Right cardiac atrium (tissue), 1 donor: ENCODE results near the genes SBK1 and IL27.

- PRO-cap = no peak
These were observed 25.5 kb downstream of the KATNIP start for GRCh38 chr16:27575423-27575944.

DNA sequence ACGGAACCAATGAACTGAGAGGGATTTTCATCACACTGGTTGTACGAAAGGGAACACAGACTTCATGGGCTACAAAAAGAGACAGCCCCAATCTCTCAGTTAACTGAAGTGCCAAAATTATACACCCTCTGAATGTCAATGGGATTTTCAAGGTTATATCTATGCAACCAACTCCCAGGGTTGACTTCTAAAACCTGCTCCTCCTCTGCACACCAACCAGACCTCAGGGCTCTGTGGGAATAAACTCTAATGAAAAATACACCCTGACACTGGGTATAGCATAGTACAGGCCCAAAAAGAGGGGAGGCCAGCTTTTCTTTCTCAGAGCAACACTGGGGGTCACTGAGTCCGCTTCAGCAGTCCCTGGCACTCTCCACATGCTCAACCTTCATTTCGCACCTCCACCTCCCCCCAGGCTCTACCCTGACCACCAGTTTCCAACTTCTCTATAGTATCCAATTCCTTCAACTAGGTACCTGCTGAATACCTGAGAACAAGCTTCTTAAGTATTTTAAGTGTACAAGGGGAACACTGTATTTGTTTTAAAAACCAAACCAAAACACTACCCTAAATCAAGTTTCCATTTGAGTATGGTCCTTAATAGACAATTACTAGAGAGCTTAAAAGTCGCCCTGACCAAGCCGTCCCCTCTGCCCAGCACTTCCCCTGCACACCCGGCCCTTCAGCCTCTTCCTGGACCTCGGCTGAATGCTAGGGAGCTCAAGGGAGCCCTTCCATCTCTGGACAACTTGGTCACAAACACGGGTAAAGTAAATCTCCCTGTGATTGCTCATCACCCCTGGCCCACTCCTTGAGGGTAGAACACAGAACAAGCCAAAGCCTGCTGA is 64.7 kb upstream of the GSG1L start:
- PRO-cap = no peak

GRCh38 chr16:28188218-28189103 is 23.3 kb downstream of the XPO6 start:
- PRO-cap = no peak

DNA sequence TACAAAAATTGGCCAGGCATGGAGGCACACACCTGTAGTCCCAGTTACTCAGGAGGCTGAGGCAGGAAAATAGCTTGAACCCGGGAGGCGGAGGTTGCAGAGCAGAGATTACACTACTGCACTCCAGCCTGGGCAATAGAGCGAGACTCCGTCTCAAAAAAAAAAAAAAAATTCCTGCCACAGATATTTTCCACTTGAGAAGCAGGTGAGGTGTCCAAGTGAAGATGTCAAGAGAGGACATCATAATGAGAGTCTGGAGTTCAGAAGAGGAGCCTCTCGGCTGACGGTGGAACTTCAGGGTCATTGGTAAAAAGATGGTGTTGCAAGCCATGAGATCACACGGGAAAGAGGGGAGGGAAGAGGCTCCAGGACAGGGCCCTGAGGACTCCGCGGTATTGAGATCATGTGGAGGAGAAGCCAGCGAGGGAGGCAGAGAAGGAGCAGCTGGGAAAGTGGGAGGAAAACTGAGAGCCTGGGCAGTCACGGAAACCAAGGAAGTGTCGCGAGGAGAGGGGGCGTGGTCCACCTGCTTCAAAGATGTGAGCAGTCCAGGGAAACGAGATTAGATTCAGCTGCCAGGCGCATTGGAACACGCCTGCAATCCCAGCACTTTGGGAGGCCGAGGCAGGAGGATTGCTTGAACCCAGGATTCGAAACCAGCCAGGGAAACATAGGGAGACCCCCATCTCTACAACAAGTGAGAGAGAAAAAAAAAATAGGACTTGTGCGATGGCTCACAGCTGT is 27.7 kb upstream of the SBK1 start:
- PRO-cap = no peak

- PRO-cap = unidirectional peak, plus-strand start at chr16:28292525
These were observed at the start of gene SBK1 for GRCh38 chr16:28292266-28292919. Gene SBK1 (plus strand): TSS chr16:28292525.

DNA sequence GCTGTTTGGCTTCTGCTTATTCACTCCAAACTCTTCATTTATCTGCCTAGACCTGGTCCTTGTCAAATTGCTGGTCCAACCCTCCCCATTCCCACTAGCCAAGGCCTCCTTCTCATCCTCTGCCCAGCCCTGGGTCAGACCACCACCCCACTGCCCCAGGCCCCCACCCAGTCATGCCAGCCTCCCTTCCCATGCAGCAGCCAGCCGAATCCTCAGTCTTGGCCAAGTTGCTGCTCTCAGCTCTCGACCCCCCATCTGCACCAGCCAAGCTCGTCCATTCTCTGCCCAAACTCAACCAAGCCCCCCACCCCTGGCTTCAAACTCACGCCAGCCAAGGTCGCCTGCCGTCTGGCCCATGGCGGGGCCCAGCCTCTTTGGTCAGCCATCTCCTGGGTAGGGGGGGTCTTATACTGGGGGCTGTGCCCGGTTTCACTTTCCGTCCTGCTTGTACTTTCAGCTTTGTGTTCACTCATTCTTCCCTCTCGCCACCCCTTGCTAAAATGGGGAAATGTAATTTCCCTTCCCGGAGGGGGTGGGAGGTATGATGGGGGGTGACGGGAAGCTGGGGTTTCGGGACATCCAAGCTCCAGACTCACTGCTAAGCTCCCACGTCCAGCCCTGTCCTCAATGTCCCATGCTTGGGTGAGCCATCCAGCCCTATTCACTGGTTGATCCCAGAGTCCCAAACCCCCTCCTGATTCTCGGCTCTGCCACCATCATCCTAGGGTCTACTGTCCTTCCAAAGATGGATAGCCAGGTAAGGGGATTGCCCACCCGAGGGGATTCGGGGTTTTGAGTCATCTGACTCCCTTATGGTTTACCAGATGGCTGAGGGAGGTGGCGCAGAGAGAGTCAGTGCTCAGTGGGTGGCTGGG is at the start of gene IL27:
Gene IL27 (minus strand): TSS at position 380 of the 875 bp plus-strand sequence.
- PRO-cap = no peak

GRCh38 chr16:28622603-28623097 is 12.8 kb upstream of the SULT1A1 start:
- PRO-cap = no peak

GRCh38 chr16:28830174-28830854 is 7.5 kb downstream of the ATXN2L start:
- PRO-cap = no peak

DNA sequence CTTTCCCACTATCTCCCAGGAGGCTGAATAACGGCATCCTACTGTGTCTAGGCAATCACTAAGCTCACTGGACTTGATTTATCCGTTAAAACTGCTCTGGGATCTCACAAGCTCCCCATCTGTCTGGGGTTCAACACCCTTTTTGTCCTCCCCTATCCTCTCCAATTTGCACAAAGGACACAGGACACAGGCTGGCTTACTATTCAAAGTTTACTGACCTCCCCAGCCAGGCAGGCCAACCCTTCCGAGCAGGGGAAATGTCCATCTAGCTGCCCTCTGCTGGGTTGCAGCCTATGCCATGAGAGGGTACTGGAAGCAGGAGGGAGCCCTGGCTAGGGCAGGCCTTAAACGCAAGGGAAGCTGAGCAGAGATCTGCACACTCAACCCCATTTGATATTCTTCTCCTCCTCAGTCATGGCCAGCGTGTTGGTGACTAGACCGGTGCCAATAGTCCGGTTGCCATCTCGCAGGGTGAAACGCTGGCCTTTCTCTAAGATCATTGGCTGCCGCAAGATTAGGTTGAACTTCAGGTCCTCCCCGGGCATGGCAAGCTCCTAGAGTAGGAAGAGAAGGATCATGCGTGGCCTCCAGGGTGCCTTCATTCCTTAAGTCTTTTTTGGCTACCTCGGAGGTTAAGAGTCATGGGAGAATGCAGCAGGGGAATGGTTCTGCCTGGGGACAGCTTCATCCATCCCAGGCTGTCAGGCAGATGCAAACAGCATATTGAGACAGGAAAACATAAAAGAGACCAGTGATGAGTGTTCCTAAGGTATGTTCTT is 3.4 kb downstream of the TUFM start:
- PRO-cap = no peak

DNA sequence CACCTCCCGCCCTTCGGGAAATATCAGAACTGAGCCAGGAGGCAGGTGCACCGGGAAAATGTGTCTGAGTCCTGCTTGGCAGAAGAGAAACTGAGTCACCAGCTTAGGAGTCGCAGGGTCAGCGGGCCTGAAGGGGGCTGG is 449 bp downstream of the SH2B1 start:
- PRO-cap = no peak

GRCh38 chr16:28902579-28902980 is 22.5 kb downstream of the RABEP2 start:
- PRO-cap = no peak

- PRO-cap = no peak
These were observed 9.7 kb downstream of the RABEP2 start for GRCh38 chr16:28915309-28915684.

DNA sequence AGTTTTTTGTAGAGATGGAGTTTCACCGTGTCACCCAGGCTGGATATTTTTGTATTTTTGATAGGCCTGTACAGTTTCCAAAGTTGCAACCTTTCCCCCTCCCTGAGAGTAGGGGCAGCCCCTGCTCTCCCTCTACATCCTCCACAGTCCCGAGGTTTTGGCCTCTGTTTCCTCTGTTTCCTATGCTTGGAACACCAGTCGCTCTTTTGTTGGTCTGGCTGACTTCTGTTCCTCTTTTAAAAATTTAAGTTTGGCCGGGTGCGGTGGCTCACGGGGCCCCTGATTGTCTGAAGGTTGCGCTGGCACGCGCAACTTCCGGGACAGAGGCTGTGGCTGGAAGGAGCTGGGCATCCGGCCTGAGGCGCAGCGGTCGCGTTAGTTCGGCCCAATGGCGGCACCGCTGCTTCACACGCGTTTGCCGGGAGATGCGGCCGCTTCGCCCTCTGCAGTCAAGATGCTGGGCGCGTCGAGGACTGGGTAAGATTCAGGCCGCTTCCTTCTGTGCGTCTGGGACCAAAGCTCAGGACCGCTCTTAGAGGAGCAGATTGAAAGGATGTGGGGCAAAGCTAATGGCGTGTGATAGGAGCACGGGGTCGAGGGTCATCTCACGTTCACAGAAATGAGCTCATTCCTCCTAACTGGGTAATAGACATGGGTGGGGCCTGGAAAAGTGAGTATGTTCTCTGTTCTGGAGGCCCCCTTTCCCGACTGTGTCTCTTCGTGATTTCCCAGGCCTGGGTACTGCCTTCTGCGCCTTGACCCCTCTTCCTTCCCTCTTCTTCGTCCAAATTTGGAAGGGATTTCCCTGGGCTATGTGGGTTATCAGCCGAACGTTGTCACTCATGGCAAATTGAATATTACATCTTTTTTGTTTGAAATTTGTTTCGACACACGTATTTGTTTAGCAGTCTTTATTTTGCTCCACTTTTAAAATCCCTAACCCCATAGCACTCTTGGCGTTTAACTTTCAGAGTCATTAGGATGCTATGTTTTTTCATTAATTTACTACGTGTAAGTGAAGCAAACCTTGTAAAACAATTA is 90.1 kb downstream of the LAT start:
- PRO-cap = bidirectional peak, plus-strand start at position 452 of the sequence, minus-strand start at position 289 of the sequence

DNA sequence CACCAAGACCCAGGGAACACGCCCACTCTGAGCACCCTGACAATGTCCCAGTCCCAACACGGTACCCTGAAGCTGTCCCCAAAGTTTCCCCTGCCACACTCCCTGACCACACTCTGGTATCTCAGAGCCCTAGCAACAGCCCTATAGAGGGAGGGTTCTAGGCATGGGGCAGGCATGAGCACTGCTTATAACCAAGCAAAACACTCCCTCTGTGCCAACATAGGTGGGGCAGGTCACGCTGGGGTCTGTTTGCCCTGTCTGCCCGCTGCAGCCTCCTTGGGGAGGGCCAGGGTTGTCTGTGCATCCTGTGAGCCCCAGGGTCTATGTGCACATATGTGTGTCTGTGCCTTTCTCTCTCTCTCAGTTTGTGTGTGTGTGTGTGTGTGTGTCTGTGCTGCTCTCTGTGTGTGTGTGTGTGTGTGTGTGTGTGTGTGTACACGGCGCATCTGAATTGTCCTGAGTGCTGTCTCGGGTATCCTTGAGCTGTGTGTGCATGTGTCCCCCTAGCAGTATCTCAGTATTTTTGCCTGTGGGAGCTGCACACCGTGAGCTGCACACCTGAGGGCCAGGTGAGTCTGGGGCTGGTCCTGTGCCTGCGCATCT is 121.4 kb downstream of the LAT start:
- PRO-cap = no peak

DNA sequence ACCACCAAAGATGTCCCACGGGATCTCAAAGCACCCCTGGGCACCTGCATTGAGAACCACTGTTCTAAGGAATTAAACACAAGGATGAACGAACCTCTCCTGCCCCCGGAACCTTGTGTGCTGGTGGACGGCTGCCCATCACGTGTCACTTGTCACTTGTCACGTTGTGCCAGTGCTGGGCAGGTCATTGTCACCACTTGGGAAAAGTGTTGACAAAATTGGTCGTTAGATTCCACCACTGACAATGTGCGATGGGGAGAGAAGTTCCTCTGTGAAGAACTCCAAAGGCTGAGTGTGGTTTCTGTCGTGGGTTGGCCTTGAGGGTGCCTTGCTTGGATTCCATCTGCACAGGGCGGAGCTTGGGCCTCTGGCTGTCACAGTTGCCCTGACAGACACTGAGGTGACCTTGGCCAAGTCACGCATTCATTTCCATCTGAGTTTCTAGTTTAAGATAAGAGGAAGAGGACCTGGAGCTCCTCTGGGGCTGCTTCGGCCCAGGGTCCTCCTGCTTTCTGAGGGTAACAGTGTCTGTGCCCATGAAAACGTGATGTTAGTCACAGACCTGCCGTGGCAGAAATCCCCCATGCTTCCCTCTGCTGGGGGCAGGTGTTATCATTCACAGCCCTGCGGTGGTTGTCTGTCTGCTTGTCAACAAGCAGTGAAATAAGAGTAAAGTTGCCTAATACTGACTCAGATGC is 133.5 kb downstream of the LAT start:
- PRO-cap = no peak

DNA sequence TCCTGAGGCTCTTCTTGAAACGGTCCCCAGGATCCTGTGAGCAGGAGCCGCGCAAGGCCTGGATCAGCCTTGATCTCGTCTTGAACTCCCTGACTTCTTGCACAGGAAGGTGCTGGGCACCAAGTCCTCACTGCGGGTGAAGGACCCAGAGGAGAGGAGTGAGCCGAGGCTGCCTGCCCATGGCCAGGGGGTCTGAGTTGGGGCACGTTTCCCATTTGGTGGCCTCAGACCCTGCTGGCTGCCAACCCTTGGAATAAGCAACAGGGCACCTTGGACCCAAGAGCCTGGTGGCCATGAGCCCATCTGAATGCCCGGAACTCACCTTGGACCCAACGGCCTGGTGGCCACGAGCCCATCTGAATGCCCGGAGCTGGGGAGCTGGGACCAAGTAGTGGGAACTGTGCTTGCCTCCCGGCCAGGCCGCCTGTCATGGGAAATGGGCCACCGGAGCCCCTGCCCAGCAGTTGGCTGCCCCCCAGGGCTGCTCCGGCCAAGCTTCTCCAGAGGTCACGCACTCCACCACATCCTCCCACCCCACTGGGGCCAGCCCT is 146.0 kb downstream of the LAT start:
- PRO-cap = no peak

DNA sequence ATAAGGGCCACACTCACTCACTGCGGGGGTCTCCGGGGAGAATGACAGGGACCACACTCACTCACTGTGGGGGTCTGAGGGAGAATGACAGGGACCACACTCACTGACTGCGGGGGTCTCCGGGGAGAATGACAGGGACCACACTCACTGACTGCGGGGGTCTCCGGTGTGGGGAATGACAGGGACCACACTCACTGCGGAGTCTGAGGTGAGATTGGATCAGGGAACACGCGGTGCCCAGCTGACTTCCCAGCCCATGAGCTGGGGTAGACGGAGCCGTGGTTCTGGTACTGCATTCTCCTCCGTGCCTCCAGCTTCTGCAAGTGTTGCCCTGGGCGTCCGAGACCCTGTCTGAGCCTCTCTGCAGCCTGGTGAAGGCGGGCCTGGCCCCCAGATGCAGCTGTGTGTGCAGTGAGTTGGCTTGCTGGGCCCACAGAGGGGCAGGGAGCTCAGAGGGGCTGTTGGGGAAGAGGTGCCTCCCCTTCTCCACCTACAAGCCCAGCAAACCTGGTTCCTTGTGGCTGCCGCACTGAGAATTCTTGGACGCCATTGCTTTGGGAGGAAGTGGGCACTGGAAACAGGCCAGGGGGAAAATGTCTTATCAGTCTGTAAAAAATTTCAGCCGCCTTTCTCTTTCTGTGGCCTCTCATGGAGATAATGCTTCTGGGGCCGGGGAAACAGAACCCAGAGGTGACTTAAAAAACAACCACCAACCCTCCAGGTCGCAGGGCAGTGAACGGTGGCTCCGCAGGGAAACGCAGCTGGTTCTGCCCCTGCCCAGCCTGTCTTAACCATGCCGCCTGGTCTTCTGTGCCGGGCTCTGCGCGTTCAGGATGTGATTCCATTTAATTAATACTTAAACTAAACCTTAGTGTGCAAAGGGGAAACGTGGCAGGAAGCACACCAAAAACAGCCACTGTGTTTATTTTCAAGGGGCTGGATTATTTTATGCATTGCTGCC is 167.6 kb downstream of the LAT start:
- PRO-cap = no peak

- PRO-cap = no peak
These were observed 191.2 kb downstream of the LAT start for GRCh38 chr16:29175869-29176571.

- PRO-cap = bidirectional peak, plus-strand start at chr16:29178031, minus-strand start at chr16:29177760
These were observed 193.1 kb downstream of the LAT start for GRCh38 chr16:29177515-29178819.

- PRO-cap = no peak
These were observed 145.9 kb downstream of the NPIPB11 start for GRCh38 chr16:29260616-29261088.